Transverse colon (tissue), 4 donors: ENCODE measurements around the gene VPS25.

GRCh38 chr17:42192230-42192784 is 2.0 kb downstream of the GHDC start:
- PRO-cap, result no peak
- RAMPAGE, long total RNA, 4 experiments, result start-site peak on the minus strand in 1 of 4 experiments, at chr17:42192466-42192622 at its widest, 12 reads per replicate

- PRO-cap, result no peak
- RAMPAGE, long total RNA, 4 experiments, result no peak in any of the 4 experiments
These were observed 26.2 kb downstream of the STAT5B start for GRCh38 chr17:42249875-42250570.

- PRO-cap, result no peak
- RAMPAGE, long total RNA, 4 experiments, result no peak in any of the 4 experiments
These were observed 21.7 kb downstream of the STAT5A start for GRCh38 chr17:42309865-42310471.

GRCh38 chr17:42310637-42311156 is 22.4 kb downstream of the STAT5A start:
- PRO-cap, result no peak
- RAMPAGE, long total RNA, 4 experiments, result start-site peak on the plus strand in 2 of 4 experiments, at chr17:42310668-42311060 at its widest, 6 to 10 reads per replicate

DNA sequence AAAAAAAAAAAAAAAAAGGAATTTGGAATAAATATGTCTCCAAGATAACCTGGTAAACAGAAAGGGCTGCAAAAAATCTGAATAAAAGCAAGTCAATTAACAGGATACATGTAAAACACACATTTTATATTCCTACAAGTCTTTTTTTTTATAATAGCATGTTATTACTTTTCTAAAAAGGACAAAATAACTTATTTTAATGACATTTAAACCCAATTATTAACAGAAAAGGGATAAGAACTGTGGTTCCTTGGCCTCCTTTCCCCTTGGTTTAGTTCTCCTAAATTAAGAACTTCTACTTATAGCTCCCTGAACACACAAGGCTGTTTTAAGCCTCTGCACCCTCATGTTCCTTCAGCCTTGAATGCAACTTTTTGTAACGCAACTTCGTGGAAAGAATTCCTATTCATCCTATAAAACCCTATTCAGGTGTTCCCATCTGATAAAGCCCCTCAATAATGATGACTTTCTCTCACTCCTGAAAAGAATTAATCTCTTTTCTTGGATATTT is 6.5 kb downstream of the STAT3 start:
- PRO-cap, result no peak
- RAMPAGE, long total RNA, 4 experiments, result no peak in any of the 4 experiments

GRCh38 chr17:42387066-42387653 is 1.1 kb downstream of the STAT3 start:
- PRO-cap, result no peak
- RAMPAGE, long total RNA, 4 experiments, result no peak in any of the 4 experiments

DNA sequence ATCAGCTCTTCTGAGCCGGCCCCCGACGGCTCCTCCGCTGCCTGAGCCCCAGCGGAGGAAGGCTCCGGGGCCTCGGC is 251 bp downstream of the CAVIN1 start:
- PRO-cap, result no peak
- RAMPAGE, long total RNA, 4 experiments, result no peak in any of the 4 experiments

GRCh38 chr17:42475680-42476105 is 17.0 kb downstream of the ATP6V0A1 start:
- PRO-cap, result no peak
- RAMPAGE, long total RNA, 4 experiments, result no peak in any of the 4 experiments

DNA sequence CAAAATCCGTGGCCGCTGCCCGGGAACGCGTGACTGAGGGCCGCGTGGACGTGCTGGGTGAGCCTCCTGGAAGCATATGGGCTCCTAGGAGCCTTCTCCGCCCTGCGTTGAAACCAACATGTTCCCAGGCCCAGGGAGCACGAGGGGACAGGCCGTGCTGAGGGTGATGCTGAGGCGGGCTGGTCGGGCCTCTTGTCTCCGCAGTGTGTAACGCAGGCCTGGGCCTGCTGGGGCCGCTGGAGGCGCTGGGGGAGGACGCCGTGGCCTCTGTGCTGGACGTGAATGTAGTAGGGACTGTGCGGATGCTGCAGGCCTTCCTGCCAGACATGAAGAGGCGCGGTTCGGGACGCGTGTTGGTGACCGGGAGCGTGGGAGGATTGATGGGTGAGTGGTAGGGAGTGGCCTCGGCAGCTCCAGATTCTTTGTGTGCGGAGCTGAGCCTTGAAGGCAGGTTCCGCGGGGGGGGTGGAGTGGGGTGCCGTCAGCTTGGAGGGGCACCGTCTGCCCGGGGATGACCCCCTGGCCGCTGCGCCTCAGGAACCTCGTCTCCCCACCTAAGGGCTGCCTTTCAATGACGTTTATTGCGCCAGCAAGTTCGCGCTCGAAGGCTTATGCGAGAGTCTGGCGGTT is 627 bp downstream of the HSD17B1 start:
- PRO-cap, result no peak
- RAMPAGE, long total RNA, 4 experiments, result no peak in any of the 4 experiments

- PRO-cap, result no peak
- RAMPAGE, long total RNA, 4 experiments, result start-site peak on the plus strand in 1 of 4 experiments, at chr17:42564576-42565487 at its widest, 43 reads per replicate
These were observed 1.9 kb upstream of the MLX start for GRCh38 chr17:42564612-42565751.

GRCh38 chr17:42673413-42674770 is 2.9 kb downstream of the PLEKHH3 start:
- PRO-cap, result bidirectional peak, plus-strand start at chr17:42674412, minus-strand start at chr17:42674127; unidirectional peak, plus-strand start at chr17:42674585
- RAMPAGE, long total RNA, 4 experiments, result start-site peak on the minus strand in 1 of 4 experiments, at chr17:42673501-42673990 at its widest, 7 reads per replicate

DNA sequence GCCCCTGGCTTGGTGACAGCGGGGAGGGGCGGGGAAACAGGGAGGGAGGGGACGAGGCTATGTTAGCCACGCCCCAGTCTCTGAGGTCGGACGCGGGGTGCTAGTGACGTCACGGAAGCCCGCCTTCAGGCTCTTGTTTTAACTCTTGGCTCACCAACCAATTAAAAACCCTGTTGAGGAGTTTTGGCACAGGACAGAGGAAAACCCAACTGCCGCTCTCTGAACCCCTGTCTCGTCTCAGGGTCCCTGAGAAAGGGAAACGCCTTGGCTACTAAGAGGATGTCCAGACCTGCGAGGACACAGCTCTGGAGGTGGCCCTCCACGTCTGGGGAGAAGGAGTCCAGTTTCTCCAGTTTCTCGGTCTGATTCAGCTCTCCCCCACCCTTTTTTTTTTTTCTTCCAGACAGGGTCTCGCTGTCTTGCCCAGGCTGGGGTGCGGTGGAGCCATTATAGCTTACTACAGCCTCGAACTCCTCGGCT is 450 bp upstream of the PLEKHH3 start:
- PRO-cap, result bidirectional peak, plus-strand start at position 83 of the sequence, minus-strand start outside the sequence
- RAMPAGE, long total RNA, 4 experiments, result no peak in any of the 4 experiments

- PRO-cap, result no peak
- RAMPAGE, long total RNA, 4 experiments, result no peak in any of the 4 experiments
These were observed 24.6 kb downstream of the EZH1 start for GRCh38 chr17:42720221-42720672.

GRCh38 chr17:42773084-42773642 is at the start of gene VPS25:
Gene VPS25 (plus strand): TSS chr17:42773449.
- PRO-cap, result bidirectional peak, plus-strand start at chr17:42773449, minus-strand start at chr17:42773369
- RAMPAGE, long total RNA, 4 experiments, result start-site peak on the plus strand in 4 of 4 experiments, at chr17:42773442-42773470 at its widest, 50 to 280 reads per replicate

DNA sequence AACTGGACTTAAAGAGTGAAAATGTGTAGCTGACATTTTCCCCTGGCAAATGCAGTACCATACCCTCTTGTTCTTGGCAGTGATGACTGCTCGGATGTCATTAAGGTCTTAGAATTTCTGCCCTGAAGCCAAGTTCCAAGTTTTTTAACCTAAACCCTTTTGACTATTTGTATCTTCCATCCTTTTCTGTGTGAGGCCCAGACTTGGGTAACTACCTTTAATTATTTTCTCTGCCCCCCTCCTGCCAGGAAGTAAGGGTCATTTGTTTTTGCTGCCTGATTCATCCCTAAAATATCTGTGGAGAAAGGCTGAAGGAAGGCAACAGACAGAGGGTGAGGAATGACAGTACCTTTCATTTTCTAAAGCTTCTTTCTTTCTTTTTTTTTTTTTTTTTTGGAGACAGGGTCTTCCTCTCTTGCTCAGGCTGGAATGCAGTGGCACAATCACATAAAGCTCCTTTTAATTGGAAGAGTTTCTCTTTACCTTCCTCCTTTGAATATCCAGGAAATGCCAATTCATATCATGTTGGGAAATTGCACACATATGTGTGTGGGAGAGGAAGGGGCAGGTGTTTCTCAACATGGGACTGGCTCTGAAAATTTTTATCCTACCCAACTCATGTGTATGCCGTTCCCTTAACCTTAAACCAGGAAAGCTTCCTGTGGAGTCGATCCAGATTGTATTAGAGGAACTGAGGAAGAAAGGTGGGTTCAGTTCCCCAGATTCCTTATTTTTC is 915 bp downstream of the VPS25 start:
- PRO-cap, result no peak
- RAMPAGE, long total RNA, 4 experiments, result no peak in any of the 4 experiments

- PRO-cap, result unidirectional peak, minus-strand start at chr17:42781969
- RAMPAGE, long total RNA, 4 experiments, result no peak in any of the 4 experiments
These were observed 1.6 kb downstream of the WNK4 start for GRCh38 chr17:42781794-42782594.

DNA sequence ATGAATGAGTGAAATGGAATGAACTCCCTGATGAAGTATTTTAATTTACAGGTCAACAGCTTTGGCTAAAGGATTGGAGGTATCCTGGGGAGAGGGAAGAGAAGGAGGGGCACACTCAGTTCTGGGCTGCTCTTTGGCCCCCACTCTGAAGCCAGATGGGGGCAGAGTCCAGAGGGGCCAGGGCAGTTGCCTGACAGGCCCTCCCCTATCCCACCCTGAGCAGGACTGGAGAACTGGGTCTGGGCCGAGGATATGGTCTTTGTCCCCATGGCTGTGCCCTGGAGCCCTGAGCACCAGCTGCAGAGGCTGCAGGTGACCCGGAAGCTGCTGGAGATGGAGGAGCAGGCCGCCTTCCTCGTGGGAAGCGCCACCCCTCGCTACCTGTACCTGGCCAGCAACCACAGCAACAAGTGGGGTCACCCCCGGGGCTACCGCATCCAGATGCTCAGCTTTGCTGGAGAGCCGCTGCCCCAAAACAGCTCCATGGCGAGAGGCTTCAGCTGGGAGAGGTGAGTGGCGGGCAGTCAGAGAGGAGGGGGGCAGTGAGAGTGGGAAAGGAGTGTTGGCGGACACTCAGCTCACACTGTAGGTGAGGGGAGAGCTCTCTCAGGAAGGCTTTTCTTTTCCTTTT is 3.3 kb downstream of the AOC3 start:
- PRO-cap, result no peak
- RAMPAGE, long total RNA, 4 experiments, result start-site peak on the plus strand in 1 of 4 experiments, centred at position 287 of the sequence, 7 reads per replicate

GRCh38 chr17:42865505-42865833 is 14.5 kb downstream of the AOC3 start:
- PRO-cap, result no peak
- RAMPAGE, long total RNA, 4 experiments, result no peak in any of the 4 experiments

DNA sequence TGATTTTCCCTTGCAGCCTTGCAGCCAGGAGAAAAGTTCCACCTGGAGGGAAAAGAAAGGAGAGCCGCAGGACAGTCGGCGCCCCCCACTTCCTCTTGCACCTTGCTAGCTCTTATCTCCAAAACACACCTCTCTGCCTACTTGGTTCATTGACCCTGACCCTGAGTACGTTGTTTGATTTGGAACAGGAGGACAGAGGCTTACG is 15.7 kb downstream of the AOC3 start:
- PRO-cap, result no peak
- RAMPAGE, long total RNA, 4 experiments, result no peak in any of the 4 experiments

DNA sequence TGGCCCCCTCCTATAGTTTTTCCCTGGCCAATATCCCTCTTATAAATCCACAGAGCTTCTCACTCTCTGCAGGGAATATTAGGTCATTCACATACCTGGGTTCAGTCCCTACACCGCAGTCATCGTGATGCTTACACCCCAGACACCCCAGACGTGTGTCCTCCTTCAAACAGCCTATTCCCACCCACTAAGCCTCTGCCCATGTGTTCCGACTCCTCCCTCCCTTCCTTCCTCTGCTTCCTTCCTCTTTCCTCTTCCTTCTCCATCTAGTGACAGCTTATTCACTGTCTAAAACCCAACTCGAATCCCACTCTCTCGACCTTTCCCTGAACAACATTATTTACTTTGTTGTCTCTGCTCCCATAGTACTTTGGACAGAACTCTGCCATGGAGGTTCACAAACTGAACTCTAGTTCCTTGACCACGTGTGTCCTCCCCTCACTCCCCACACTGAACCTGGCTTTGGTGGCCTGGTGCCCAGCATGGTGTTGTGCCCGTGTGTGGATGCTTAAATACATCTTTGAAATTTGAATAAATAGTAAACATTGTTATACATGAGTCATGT is 14.3 kb upstream of the G6PC1 start:
- PRO-cap, result no peak
- RAMPAGE, long total RNA, 4 experiments, result no peak in any of the 4 experiments